ENCODE measurements around the gene BORCS5.

DNA sequence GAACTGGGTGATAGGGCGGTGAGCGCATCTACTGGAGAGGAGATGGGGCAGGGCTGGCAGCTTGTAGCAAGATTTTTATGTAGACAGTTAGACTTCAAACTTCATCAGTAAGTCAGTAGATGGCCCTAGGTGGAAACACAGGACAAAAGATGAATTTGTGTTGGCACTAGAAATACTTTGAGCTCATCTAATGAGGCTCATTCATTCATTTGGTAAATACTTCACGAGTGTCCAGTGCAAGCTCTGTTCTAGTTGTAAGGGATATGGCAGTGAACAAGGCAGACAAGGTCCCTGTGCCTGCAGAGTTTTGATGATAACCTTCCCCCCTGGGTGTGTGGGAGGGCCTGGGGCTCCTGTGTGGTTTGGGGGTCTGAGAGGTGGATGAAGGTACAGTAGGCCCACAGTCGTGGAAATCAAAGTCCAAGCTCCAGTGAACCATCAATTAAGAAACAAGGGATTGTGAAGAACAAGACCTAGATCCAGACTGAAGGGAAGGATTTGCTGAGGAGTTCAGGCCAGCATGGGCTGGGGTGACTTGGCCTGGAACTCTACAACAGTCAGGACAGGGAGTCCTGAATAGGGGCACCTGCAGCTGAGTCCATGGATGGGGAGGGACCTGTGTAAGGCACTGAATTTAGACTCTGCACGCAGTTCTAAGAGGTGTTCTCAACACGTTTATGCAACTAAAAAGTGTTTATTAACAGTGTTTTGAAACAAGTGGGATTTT is 87.4 kb downstream of the ETV6 start:
- PRO-cap, 2 experiments: no peak in any of the 2 experiments
- RAMPAGE, long total RNA, 4 experiments: no peak in any of the 4 experiments

DNA sequence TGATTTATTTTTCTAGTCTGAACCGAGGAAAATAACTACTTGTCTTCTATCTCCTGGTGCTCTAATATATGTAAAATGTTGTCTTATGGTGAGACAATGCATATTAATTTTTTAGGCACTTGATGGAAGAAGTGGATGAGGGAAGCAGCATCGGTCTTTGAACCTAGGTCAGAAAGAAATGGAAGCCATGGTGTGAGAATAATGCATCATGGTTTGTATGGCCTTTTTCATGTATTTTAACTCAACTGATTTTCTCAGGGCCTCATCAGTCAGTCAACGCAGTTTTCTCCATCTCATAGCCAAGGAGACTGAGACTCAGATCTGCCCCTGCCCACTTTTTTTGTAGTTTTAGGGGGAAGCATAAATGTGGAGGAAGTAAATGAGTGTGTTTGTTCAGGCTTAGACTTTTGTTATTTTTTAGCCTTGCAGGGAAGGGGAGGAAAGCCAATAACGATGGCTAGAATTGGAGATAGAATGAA is 88.1 kb downstream of the ETV6 start:
- PRO-cap, 2 experiments: no peak in any of the 2 experiments
- RAMPAGE, long total RNA, 4 experiments: no peak in any of the 4 experiments

- PRO-cap, 2 experiments: no peak in any of the 2 experiments
- RAMPAGE, long total RNA, 4 experiments: no peak in any of the 4 experiments
Observed at GRCh38 chr12:11780888-11781174, 131.4 kb downstream of the ETV6 start.

DNA sequence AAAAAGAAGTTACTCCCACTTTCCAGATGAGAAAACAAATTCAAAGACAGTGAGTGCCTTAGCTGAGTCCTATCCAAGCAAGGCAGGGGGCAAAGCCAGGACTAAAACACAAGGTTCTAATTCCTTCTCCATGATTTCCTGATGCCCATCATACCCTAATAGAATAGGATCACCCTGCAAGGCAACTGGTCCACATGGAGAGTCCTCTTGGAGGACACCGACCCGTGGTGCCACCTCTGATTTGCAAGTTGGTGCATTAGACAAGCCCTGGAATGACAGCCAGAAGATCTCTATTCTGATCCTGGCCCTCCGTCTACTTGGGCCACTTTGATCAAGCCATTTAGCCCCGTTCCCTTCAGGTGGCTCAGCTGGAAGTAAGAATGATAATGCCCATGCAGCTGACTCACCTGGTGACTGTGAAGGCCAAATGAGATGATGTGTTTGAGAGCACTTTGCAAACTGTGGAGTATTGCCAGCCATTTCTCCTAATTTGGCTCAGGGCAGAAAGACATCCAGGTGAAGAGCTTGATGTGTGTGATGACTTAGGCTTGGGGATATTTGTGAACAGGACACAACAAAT is 165.8 kb downstream of the ETV6 start:
- PRO-cap, 2 experiments: no peak in any of the 2 experiments
- RAMPAGE, long total RNA, 4 experiments: start-site peak on the plus strand in 1 of 4 experiments, centred at position 318 of the sequence, 21 reads per replicate

GRCh38 chr12:11822120-11823027 is 172.9 kb downstream of the ETV6 start:
- PRO-cap, 2 experiments: no peak in any of the 2 experiments
- RAMPAGE, long total RNA, 4 experiments: no peak in any of the 4 experiments

- PRO-cap, 2 experiments: no peak in any of the 2 experiments
- RAMPAGE, long total RNA, 4 experiments: start-site peak on the plus strand in 1 of 4 experiments, at chr12:11837167-11837444 at its widest, 28 reads per replicate
Observed at GRCh38 chr12:11837027-11837419, 187.5 kb downstream of the ETV6 start.

DNA sequence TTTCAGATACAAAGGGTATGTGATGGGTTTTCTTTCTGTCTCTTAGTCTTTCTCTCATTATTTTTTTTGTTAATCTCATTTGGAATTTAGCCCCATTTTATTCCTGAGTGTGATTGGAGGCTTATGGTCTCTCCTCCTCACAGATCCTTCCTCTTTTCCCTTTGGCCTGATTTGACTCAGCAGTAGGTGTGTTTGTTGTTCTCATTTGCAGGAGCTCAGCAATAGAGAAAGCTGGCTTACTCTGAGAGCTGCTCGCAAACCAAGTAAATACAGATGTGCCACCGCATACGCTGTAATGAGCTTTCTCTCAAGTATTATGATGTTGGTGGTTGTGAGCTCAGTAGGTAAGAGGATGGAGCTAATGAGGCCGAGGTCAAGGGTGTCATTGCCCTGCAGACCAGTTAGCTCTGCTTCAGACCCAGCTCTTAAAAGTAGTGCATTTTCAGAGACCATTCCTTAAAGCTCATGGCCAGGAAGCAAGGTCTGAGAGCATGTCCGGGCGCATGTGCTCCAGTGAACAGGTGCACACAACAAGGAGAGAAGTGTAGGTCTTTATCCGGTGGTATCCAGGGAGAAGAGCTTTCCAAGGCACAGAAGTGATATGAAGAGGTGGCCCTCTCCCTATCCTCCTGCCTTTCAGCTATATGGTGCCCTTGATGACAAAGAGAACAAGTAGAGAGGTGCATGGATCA is 206.6 kb downstream of the ETV6 start:
- PRO-cap, 2 experiments: no peak in any of the 2 experiments
- RAMPAGE, long total RNA, 4 experiments: no peak in any of the 4 experiments

GRCh38 chr12:12027802-12028086 is 43.0 kb upstream of the BCL2L14 start:
- PRO-cap, 2 experiments: no peak in any of the 2 experiments
- RAMPAGE, long total RNA, 4 experiments: no peak in any of the 4 experiments

GRCh38 chr12:12032416-12033611 is 37.9 kb upstream of the BCL2L14 start:
- PRO-cap, 2 experiments: peak in 1 of 2 experiments; most common plus-strand start chr12:12032979 (in 1)
- RAMPAGE, long total RNA, 4 experiments: no peak in any of the 4 experiments

DNA sequence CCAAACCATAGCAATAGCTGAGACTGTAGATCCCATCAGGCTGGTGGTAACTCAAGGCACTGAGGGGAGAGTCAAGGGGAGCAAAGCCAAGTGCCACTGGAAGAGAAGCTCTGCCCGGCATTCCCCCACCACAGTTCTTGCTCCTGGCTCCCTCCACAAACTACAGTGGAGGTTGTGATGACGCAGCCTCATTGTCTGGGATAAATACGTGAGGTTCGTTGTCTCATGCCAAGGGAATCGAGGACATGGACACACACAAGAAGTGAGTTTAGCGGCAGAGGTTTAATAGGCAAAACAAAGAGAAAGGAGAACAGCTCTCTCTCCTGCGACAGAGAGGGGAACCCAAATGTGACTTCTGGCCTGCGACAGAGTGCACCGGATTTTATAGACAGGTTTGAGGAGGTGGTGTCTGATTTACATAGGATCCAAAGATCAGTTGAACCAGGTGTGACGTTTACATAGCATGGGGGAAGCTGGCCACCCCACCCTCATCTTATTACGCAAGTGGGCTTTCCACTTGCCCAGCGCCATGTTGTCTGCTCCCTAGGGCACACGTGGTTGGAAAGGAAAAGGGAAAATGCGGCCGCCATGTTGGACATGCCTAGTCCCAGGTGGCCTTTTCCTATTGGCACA is 17.3 kb downstream of the BCL2L14 start:
- PRO-cap, 2 experiments: no peak in any of the 2 experiments
- RAMPAGE, long total RNA, 4 experiments: no peak in any of the 4 experiments

DNA sequence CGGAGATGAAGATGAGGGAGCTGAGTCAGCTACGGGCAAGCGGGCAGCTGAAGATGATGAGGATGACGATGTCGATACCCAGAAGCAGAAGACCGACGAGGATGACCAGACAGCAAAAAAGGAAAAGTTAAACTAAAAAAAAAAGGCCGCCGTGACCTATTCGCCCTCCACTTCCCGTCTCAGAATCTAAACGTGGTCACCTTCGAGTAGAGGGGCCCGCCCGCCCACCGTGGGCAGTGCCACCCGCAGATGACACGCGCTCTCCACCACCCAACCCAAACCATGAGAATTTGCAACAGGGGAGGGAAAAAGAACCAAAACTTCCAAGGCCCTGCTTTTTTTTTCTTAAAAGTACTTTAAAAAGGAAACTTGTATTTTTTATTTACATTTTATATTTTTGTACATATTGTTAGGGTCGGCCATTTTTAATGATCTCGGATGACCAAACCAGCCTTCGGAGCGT is 40.7 kb downstream of the BCL2L14 start:
- PRO-cap, 2 experiments: no peak in any of the 2 experiments
- RAMPAGE, long total RNA, 4 experiments: no peak in any of the 4 experiments

DNA sequence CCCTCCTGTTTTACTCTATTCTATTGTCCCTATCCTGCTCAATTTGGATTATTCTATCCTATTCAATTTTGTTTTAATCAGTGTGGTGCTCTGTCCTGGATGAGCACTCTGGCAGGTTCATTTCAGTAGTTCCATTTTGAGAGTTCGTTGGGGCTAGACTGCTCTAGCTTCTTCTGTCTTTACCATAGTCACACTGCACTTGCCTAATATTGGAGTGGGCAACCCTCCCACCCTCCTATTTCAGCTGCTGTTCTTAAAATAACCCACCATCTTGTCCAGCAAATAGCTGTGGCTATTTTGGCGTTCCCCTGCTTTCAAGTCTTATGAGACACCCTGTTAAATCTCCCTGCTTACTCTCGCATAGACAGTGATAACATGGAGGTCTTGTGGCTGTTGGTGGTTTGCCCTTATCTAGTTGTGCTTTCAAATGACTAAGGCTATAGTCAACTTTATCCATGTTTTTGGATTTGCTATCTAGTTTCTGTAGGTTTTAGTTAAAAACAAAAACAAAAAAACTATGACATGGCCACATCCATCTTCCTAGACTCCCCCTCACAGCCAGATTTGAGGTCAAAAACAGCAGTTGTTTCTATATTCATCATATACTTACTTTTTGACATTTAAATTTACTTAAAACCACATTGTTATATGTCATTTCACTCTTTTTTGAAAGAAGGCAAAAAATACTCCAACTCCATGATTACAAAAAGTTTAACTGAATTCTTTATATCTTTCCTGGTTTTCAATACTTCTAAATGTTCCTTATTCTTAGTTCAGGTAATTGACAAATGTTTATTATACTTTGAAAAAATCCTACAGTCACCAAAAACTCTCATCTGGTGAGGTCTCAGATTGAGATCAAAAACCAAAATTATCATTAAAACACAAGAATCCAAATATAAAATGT is 65.4 kb downstream of the LRP6 start:
- PRO-cap, 2 experiments: no peak in any of the 2 experiments
- RAMPAGE, long total RNA, 4 experiments: no peak in any of the 4 experiments

GRCh38 chr12:12214628-12215553 is 52.0 kb downstream of the LRP6 start:
- PRO-cap, 2 experiments: no peak in any of the 2 experiments
- RAMPAGE, long total RNA, 4 experiments: no peak in any of the 4 experiments

GRCh38 chr12:12356686-12357865 is at the start of gene BORCS5:
TSS of gene BORCS5 (plus strand) at chr12:12357078.
- PRO-cap, 2 experiments: peak in 2 of 2 experiments; most common plus-strand start chr12:12357118 (in 2); most common minus-strand start chr12:12356958 (in 1)
- RAMPAGE, long total RNA, 4 experiments: start-site peak on the plus strand in 4 of 4 experiments, at chr12:12357062-12357196 at its widest, 33 to 278 reads per replicate

GRCh38 chr12:12399816-12400193 is 42.9 kb downstream of the BORCS5 start:
- PRO-cap, 2 experiments: no peak in any of the 2 experiments
- RAMPAGE, long total RNA, 4 experiments: no peak in any of the 4 experiments

DNA sequence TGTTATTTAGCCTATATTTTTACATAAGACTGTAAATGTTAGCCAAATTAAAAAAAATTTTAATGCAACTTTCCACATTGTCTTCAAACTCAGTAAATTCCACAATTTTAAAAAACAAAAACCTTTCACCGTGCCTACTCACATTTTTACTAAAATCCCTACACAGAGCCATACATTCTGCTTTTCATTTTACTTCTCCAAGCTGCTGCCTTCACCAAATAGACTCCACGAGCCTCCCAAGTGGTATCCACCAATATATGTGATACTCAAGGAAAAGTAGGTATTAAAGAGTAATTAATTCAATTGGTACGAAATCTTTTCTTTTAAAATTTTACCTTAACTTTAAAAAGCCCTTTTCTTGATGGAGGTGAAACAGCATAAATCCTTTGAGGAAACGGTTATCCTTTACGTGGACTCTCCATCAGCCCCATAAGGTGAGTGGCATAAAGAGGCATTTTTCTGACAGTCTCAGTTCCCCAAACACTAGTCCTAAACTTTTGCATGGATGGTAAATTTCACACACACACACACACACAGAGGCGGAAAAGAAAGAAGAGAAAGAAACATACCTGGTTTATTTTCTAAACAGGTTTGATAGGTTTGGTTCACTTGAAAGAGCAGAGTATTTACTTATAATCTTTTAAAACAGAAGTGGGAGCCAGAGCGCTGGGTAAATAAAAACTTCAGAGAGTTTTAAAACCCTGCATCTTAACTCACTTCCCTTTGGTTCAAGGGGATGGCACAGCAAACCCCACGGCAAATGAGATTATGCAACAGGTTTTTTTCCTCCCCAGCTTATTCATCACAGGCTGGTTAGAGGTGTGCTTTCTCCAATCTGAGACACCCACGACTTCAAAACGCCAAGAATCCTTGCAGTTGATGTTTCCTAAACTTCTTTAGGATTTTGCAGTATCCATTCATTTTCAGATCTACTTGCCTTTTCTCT is 2.0 kb downstream of the DUSP16 start:
- PRO-cap, 2 experiments: peak in 2 of 2 experiments; most common plus-strand start position 798 of the sequence (in 2); most common minus-strand start position 724 of the sequence (in 1)
- RAMPAGE, long total RNA, 4 experiments: start-site peak on the plus strand in 1 of 4 experiments, centred at position 721 of the sequence, 6 reads per replicate

DNA sequence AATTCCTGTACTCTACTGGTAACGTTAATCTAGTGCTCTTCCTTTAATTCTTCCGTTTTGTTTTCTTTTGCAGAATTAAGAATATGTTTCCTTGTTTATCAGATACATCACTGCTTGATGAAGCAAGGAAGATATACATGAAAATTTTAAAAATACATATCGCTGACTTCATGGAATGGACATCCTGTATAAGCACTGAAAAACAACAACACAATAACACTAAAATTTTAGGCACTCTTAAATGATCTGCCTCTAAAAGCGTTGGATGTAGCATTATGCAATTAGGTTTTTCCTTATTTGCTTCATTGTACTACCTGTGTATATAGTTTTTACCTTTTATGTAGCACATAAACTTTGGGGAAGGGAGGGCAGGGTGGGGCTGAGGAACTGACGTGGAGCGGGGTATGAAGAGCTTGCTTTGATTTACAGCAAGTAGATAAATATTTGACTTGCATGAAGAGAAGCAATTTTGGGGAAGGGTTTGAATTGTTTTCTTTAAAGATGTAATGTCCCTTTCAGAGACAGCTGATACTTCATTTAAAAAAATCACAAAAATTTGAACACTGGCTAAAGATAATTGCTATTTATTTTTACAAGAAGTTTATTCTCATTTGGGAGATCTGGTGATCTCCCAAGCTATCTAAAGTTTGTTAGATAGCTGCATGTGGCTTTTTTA is 3.9 kb downstream of the CDKN1B start:
- PRO-cap, 2 experiments: no peak in any of the 2 experiments
- RAMPAGE, long total RNA, 4 experiments: no peak in any of the 4 experiments

- PRO-cap, 2 experiments: peak in 2 of 2 experiments; most common plus-strand start chr12:12724324 (in 1); most common minus-strand start chr12:12724290 (in 2)
- RAMPAGE, long total RNA, 4 experiments: no peak in any of the 4 experiments
Observed at GRCh38 chr12:12723329-12724358, 6.5 kb downstream of the CDKN1B start.

- PRO-cap, 2 experiments: no peak in any of the 2 experiments
- RAMPAGE, long total RNA, 4 experiments: no peak in any of the 4 experiments
Observed at GRCh38 chr12:12800275-12801204, 12.6 kb upstream of the DDX47 start.

- PRO-cap, 2 experiments: no peak in any of the 2 experiments
- RAMPAGE, long total RNA, 4 experiments: no peak in any of the 4 experiments
Observed at GRCh38 chr12:12916260-12917174, 25.2 kb downstream of the GPRC5A start.